Melanocyte of skin (primary cell): ENCODE measurements around a stretch of chr1.

DNA sequence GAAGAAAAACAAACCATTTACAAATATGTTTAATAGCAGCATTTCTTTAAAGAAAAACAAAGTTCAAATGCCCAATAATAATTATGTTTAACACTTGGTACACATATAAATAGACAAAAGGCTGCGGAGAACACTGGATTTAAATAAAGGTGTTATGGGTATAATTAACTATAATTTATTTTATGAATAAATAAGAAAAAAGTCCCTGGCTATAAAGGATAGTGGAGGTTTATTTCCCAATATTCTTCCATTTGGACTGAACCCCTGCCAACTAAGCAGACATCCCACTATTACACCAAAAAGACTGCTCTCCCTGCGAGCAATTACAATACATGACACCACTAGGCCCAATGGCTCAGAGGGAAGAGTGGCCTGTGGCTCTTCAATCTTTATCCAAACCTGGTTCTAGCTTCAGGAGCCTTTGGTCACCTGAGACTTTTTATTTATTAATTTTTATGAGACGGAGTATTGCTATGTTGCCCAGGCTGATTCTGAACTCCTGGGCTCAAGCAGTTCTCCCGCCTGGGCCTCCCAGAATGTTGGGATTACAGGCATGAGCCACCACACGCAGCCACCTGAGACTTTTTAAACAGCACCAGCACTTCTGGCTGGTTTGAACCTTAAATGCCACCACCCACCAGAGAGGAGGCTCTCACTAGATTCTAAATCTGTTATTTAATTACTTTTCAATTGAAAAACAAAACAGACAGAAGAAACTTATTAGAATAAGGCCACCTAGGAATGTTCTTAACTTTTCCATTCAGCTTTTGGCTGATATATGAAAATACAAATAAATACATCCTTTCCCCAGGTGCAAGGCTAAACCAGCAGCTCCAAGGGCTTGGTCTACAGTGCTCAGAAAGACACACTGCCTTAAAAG, 4.4 kb upstream of the C1orf122 start:
- CAGE, long polyA plus RNA, 2 experiments, result no peak in any of the 2 experiments

DNA sequence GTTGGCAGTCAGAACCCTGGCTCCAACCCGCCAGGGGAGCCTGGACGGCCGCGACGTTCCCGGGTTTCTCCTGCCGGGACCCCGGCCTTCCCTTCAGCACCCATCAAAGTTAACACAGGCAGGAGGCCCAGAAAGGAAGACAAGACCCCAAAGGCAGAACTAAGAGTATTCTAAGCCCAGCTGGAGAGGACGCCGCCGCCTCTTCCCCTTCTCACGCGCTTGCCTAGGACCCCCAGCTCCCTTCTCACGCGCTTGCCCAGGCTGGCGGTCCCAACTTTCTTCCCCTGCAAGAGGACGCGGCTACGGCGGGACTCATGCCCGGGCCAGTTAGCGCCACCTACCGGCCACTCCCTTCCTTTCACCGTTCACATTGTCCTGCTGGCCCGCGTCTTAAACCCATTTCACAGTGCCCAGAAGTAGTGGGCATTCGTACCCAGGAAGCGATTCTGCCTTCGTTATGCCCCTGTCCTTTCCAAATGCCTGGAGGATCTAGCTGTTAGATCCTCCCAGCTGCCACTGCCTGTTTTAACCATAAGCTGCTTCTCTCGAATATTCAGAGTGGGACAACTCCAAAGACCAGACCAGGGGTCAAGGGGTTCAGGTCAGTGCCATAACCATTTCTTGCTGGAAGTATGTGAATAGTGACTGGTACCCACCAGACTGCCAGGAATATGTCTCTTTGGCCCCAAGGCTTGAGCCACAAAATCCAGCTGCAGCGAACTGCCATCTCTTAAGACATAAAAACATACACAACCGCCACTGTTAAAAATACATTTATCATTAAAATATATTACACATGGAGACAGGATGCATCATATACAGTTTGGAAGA, 763 bp upstream of the MTF1 start:
- CAGE, long polyA plus RNA, 2 experiments, result no peak in any of the 2 experiments

- CAGE, long polyA plus RNA, 2 experiments, result no peak in any of the 2 experiments
Observed at GRCh38 chr1:37947428-37947970, 646 bp upstream of the INPP5B start.

DNA sequence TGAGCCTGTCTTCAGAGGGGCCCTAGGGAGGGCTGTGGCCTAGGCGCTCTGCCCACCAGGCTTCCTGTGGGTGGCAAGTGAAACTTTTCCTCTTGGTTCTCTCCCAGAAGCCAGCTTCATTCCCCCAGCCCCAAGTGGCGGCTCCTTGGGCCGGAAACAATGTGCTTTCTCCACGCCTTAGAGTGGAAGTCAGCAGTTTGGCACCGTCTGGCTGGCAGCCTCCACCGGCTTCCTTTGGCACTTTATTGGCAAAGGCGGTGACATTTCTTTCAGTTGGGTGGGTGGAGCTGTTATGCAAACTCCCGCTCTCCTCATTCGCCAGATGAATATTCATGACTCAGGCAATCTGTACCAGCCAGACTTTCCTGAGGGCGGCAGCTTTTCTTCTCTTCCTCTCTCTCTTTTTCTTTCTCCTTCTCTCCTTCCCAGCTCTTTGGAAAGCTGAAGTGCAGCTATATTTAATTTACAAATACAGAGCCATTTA, 67.7 kb upstream of the POU3F1 start:
- CAGE, long polyA plus RNA, 2 experiments, result no peak in any of the 2 experiments

GRCh38 chr1:38475839-38476908, 383.4 kb downstream of the RRAGC start:
- CAGE, long polyA plus RNA, 2 experiments, result no peak in any of the 2 experiments

GRCh38 chr1:38558887-38559147, 300.8 kb downstream of the RRAGC start:
- CAGE, long polyA plus RNA, 2 experiments, result no peak in any of the 2 experiments

DNA sequence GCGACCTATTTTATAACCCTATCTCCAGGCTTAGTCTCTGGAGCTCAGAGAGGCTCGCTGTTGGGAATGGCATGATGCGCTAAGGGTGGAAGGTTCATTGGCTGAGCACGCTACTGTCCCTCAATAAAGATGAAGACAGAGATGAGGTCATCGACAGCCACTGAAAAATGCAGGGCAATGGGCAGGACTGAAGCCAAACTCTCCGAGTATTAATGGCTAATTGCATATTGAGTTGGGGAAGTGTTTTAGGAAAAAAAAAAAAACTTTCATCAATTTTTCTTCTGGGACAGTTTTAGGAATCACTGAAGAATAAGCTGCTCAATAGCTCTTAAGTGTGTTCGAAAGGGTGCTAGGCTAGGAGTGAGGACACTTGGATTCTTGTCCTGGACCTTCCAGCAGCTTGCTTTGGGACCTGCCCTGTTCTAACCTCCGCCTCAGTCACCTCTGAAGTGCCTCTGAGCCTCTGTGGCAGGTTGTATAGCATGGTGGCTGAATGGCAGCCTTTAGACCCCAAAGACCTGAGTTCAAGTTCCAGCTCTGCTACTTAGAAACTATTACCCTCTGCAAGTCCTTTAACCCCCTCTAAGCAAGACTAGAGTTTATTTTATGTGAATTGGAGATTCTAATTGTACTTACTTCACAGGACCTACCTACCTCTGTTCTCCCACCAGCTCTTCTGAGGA, 81.7 kb downstream of the RRAGC start:
- CAGE, long polyA plus RNA, 2 experiments, result no peak in any of the 2 experiments

- CAGE, long polyA plus RNA, 2 experiments, result no peak in any of the 2 experiments
Observed at GRCh38 chr1:38872521-38872906, 634 bp downstream of the MYCBP start.

GRCh38 chr1:39048009-39048447, 21.9 kb downstream of the NDUFS5 start:
- CAGE, long polyA plus RNA, 2 experiments, result no peak in any of the 2 experiments

DNA sequence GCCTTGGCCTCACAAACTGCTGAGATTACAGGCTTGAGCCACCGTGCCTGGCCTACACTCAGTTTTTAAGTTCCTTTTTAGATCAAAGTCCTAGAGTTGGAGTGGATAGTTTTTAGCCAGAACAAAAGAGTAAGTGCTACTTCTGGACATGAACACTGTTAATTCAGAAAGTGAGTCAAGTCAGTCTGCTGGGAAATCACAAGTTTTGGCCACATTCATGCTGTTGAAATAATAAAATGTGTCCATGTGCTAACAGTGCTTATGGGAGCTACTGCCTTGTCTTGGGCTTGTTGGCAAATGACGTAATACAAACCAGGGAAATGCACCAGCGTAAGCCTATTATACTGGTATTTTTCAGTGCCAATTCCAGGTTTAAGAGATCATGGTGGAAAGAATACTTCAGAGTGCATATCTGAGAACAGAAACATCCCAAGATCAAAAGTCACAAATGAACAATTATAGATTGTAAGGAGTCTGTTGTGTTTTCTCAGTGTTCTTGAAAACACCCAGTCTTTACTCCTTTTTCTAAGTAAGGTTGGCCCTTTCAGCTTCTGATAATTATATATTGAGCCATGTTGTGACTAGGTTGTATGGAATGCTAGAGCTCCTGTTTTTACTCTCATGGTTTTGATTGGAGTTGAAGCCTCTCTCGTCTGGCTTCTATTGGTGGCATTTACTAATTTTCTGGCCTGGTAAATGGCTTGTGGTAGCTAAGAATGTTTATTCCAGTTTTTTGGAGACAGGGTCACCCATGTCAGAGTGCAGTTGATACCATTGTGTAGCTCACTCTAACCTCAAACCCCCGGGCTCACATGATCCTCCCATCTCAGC, 84.5 kb downstream of the NDUFS5 start:
- CAGE, long polyA plus RNA, 2 experiments, result no peak in any of the 2 experiments

- CAGE, long polyA plus RNA, 2 experiments, result no peak in any of the 2 experiments
Observed at GRCh38 chr1:39128660-39129399, 75.7 kb upstream of the MACF1 start.

DNA sequence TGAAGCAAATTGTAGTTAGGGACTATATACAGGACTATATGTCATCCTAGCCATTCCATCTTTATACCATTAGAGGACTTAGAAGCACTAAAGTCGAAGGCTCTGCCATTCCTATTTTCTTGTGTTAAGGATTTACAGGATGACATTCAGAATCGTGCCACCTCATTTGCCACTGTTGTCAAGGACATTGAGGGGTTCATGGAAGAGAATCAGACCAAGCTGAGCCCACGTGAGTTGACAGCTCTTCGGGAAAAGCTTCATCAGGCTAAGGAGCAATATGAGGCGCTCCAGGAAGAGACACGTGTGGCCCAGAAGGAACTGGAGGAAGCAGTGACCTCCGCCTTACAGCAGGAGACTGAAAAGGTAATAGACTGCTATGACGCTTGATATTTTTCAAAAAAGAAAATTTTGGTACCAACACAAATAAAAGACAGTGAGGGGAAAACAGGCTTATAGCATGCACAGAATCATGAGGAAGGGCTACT, 140.7 kb upstream of the BMP8A start:
- CAGE, long polyA plus RNA, 2 experiments, result no peak in any of the 2 experiments

DNA sequence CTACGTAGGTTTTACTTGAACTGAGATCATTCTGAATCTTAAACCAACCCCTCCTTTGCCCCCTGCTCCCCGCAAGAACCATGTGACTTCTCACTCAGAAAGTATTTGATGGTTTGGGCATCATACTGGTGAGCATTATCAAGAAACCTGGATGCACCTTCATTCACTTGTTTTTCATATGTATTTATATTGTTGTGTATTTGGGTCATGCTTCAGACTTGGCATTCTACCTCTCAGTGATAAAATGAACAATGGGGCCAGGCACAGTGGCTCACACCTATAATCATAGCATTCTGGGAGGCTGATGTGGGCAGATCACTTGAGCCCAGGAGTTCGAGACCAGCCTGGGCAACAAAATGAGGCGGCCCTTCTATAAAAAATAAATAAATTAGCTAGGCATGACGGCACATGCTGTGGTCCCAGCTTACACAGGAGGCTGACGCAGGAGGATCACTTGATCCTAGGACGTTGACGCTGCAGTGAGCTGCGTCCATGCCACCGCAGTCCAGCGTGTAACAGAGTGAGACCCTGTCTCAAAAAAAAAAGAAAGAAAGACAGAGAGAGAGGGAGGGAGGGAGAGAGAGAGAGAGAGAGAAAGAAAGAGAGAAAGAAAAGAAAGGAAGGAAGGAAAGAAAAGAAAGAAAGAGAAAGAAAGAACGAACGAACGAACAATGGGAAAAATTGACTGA, 98.0 kb upstream of the BMP8A start:
- CAGE, long polyA plus RNA, 2 experiments, result no peak in any of the 2 experiments

DNA sequence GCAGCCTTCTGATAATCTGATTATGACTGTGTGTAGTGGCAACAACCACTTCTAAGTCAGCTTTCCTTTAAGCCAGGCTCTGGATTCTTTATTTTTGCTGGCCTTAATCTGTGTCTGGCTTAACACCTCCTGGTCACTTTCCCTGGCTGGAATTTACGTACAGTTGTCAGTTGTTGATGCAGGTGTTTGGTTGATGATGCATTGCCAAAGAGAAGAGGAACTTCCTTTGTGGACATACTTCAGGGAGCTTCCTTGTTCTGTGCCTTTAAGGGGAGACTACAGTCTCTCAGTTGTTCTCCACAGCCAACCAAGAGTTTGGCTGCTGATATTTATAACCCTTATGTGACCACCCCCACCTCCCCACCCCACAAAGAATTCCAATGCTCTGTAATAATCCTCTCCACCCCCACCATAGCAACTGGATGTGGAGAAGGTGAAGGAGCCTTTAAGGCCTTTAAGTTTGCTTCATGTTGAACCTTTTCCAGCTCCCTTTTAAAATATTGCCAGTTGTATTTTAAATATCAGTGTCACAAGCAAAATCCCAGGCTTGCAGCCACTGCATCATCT, 96.0 kb upstream of the BMP8A start:
- CAGE, long polyA plus RNA, 2 experiments, result no peak in any of the 2 experiments

DNA sequence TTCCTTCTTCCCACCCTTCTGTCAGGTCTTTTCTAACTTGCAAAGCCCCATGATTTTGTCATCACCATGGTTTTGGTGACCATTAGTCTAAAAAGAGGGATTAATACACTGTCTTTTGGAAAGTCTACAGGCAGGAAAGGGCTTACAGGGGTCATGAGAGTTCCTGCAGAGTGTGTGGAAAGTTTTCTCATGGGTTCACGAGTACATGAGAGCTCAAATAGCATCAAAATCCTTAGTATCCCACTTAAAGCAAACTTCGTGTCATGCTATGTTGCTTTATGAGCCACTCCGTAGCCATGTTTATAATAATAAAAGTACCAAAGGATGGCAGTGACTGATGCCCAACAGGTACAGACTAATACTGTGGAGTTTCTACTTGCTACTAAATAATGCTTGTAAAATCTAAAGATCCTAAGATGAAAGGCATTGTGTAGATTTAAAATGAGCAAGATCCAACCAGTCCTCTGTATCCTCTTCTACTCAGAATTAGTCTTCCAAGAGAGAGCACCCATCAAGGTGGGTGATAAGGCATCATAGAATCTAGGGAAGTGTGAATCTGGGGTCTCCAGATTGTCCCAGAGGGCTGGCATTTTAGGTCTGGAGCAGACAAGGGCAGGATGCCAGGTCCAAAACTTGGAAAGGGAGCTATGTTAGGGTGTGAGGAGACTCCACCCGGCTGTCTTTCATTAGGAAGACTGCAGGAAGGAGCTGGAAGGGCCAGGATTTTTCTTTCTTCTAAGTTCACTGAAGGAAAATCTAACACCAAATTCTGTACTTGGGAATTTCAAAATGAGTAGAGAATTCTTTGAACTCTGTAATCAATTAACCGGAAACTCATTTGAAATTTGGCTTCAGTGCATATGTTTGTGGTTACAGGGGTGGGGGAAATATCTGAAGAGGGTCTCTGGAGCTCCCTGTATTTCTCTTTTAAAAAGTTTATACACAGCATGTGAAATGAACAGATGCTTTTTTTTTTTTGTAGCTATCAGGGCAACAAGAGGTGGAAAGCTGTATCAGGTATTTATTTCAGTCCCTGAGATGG, 86.2 kb upstream of the BMP8A start:
- CAGE, long polyA plus RNA, 2 experiments, result no peak in any of the 2 experiments

DNA sequence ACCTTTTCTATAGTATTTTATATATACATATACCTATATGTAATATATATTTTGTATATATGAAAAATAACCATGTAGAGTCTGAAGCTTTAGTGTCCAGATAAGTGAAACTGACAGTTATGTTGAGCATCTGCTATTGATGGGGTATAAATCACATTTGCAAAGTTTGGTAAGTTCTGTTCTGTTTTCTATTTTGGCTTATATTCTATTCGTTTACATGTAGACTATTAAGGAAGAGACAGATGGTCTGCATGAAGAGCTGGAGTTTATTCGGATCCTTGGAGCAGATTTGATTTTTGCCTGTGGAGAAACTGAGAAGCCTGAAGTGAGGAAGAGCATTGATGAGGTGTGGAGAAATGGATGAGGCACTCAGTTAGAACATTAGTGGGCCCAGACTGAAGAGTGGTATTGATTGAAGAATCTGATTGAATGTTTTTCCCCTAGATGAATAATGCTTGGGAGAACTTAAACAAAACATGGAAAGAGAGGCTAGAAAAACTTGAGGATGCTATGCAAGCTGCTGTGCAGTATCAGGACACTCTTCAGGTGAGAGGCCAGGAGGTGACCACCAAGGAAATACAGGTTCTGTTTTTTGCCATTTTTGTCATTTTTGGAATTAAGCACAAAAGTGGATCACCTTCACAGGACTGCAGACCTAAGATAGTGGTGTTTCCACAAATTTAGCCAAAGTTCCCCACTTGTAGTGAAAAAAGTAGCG, 50.5 kb upstream of the BMP8A start:
- CAGE, long polyA plus RNA, 2 experiments, result no peak in any of the 2 experiments

GRCh38 chr1:39447540-39448014, 43.9 kb upstream of the BMP8A start:
- CAGE, long polyA plus RNA, 2 experiments, result no peak in any of the 2 experiments

- CAGE, long polyA plus RNA, 2 experiments, result no peak in any of the 2 experiments
Observed at GRCh38 chr1:39566288-39567261, 10.0 kb downstream of the PABPC4 start.

DNA sequence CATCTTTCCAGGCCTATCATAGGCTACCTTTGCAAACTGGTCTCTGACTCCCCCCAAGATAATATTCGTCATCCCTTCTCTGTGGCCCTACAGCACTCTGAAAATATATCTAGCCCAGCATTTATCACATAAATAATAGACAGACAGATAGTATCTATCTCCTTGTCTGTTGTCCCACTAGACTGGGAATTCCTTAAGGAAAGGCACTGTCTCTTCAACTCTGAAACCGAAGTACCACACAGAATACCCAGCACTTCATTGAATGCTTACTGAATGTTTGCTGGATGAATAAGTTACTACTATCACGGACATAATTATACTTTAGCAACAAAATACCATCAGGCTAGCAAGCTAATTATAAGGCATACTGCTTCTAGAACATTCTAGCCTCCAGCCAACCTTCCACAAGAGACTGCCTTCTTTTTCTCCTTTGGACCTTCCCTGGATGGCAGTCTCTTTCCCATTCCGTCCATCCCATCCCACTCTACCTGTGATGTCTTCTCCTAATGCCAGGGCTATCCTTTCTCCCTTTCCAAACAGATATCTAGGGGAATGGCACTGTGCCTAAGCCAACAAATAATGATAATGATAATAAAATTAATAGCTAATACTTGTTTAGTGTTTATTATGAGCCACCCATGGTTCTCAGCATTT, 33.8 kb downstream of the TRIT1 start:
- CAGE, long polyA plus RNA, 2 experiments, result no peak in any of the 2 experiments

- CAGE, long polyA plus RNA, 2 experiments, result no peak in any of the 2 experiments
Observed at GRCh38 chr1:39851924-39852513, 31.3 kb downstream of the TRIT1 start.